Colon Carcinoma Metastatic in the Lung (tissue), 2 donors: ENCODE results near the gene AFDN.

GRCh38 chr6:166612657-166613505, 14.2 kb downstream of the RPS6KA2 start:
- PRO-cap, 2 experiments, result no peak in any of the 2 experiments

GRCh38 chr6:166627429-166628521, 724 bp upstream of the RPS6KA2 start:
- PRO-cap, 2 experiments, result peak in 2 of 2 experiments; most common plus-strand start chr6:166627674 (in 2); most common minus-strand start chr6:166627972 (in 1)

DNA sequence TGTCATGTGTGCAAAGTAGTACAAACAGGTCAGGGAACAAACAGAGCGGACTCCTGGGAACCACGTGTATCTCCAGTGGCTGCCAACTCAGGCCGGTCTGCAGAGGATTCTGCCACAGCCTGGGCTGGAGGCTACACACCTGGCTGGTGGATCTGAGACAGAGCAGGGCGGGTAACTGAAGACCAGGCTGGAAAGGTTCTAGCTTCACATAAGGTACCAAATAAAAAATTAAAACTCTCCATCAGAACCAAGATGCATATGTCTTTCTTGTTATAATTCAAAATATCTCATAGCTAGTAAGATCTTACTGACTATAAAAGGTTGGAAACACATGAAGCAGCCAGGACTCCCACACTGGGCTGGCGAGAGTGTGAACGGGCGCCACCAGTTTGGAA, 28.4 kb upstream of the RPS6KA2 start:
- PRO-cap, 2 experiments, result no peak in any of the 2 experiments

DNA sequence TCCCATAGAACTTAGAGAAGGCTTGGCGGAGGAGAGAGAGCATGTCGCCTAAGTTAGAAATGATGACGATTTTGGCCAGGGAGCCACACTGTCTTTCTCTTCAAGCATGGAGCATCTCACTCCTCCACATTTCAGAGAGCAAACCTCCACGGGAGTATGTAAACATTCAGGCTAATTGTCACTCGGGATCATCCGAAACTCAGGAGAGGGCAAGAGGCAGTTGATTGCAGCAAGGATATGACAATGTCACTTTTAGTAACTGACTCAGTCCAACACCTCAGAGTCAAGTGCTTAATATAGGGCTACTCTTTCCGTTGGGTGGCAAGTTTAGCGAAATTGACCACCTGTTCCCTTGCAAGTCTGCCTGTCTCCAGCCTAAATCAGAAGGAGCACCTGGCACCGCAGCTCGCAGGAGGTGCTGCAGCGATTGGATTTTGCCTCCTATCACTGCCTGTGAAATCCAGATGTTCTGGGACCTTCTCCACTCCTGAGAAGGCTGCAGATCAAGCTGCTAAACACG, 65.8 kb upstream of the RPS6KA2 start:
- PRO-cap, 2 experiments, result no peak in any of the 2 experiments

DNA sequence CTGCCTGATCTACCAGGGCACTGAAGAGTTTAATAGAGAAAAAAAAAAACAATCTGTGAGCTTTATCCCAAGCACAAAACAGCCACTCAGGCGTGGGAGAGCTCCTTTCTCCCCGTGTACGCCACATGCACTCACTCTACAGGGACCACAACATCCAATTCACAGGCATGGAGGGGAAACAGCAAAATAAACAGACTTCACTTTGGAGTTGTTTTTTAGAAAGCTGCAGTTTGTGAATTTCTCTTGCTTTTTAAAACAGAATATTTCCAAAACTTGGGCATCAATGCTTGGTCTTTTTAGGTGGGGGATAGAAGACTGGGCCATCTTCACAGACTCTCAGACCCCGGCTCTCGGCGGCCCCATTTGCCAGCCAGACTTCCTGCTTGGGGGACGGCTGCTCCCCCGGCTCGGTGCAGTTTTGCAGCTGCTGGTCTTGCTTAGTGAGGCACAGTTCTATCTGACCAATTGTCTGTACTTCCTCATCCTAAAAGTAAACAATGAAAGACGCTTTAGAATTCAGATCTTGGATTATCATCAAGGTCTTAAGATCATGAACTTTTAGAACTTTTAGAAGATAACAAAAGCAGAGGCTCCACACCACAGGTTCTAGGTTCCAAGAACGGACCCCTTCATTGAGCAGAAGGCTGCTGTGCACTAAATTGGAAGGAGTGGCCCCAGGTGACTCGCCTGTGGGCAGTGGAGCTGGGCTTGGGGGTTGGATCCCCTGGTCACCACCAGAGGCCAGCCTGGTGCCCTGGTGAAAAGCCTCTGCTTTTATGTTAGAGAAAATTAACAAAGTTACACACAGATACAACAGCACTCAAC, 26.8 kb downstream of the RNASET2 start:
- PRO-cap, 2 experiments, result no peak in any of the 2 experiments

DNA sequence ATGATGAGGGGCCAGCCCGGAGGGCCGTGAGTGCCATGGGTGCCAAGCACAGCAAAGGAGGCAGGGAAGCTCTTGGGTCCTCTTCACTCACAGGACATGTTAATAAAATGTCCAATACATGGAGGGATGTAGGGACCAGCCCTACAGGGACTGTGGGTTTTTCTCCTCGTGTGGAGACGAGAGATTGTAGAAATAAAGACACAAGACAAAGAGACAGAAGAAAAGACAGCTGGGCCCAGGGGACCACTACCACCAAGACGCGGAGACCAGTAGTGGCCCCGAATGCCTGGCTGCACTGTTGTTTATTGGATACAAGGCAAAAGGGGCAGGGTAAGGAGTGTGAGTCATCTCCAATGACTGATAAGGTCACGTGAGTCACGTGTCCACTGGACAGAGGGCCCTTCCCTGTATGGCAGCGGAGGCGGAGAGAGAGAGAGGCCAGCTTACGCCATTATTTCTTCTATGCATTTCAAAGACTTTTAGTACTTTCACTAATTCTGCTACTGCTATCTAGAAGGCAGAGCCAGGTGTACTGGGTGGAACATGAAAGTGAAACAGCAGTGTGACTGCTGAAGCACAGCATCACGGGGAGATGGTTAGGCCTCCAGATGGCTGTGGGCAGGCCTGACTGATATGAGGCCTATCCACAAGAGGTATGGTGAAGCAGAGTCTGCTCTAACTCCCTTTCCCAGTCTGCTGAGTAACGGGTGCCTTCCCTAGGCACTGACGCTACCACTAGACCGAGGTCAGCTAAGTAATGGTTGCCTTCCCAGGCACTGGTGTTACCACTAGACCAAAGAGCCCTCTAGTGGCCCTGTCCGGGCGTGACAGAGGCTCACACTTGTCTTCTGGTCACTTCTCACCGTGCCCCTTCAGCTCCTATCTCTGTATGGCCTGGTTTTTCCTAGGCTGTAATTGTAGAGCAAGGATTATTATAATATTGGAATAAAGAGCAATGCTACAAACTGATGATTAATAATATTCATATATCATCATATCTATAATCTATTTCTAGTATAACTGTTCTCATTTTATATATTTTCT, 5.3 kb downstream of the RNASET2 start:
- PRO-cap, 2 experiments, result no peak in any of the 2 experiments

GRCh38 chr6:166988366-166989317, 10.6 kb upstream of the CEP43 start:
- PRO-cap, 2 experiments, result no peak in any of the 2 experiments

GRCh38 chr6:167118470-167119228, 4.2 kb upstream of the CCR6 start:
- PRO-cap, 2 experiments, result no peak in any of the 2 experiments

DNA sequence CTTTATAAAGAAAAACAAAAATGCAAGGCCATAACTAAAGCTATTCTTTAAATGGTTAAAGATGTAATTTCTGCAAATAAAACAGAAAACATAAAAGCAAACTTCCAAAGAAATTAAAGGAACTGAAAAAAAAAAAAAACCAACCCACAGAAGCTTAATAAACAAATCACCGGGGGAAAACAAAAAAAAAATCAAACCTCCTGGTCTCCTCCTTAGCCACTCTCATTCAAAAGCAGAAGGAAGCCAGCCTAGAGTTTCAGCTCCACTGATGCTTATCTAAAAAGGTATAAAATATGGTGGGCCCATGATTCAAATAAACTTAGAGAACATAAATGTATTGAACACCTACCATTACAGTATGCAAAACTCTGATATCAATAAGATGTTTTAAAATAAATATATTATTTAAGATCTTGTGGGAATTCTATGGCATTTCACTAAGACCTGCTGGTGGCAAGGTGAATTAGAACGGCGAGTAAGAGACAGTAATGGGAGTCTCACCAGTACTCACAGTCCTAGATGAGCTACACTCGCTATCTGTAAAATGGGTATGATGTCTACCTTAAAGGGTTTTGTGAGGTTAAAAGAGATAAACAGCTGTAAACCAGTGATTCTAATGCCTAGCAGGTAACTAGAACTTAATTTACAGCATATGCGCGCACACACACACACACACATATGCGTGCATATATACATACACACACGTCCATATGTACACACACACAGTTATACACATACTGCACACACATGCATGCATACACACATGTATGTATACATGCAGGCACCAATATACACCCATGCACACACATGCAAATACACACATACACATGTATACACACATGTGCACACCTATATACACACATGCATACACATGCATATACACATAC, 1.5 kb downstream of the CCR6 start:
- PRO-cap, 2 experiments, result no peak in any of the 2 experiments

DNA sequence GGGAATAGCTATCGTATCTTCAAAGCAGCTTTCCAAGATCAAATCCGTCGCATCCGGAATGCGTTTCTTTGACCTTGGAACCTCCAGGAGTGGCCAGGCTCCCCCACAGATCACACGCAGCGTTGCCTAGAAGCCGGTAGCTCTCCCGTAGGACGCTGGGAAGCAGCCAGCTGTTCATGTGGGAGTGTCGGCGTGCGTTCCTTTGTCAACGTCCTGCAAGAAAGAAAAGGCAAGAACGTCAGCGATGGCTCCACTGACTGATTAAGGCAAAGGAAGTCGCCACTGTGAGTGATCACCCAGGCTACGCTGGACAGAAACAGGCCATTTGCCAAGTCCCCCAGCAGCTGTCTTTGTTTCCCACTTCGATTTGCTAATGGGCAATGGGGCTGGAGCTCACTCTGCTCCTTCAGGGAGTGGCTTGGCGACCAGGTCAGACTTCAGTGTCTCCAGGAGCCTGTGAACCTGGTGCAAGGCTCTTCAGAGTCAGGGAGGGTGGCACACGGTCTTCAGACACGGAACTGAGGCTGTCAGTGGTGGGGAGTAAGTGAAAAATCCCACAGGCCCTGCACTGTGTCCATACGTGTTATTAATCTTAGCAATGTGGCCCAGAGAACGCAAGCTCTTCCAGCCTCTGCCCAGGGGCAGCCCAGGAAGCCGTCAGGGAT, 49.3 kb upstream of the UNC93A start:
- PRO-cap, 2 experiments, result no peak in any of the 2 experiments

DNA sequence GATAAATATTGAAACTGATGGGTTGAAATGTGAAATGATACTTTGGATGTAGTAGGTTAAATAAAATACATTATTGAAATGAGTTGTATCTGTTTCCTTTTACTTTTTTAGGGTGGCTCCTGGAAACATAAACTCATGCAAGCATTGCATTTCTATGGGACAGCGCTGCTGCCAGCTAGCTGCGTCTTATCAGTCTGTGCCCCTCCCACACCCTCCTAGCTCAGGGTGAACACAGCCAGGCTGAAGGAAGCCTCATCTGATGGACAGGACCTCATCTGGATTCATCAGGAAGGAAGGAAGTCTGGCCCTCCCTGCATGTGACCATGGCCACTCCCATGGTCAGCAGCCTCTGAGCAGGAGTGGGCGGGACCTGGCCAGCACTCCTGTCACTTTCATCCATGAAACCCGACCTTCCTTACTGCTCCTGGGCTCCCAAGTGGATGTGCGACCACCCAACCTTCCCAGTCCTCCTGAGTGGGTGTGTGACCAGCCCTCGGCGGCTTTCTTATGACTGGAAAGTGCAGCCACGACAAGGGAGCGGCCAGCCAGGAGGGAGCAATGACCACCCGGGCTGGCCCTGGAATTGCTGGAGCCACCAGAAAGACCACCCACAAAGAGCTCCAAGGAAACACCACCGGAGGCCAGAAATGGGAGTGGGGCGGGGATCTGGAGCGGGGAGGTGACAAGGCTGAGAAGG, 241.0 kb downstream of the TTLL2 start:
- PRO-cap, 2 experiments, result no peak in any of the 2 experiments

GRCh38 chr6:167795094-167795859, 31.4 kb upstream of the AFDN start:
- PRO-cap, 2 experiments, result no peak in any of the 2 experiments

- PRO-cap, 2 experiments, result peak in 2 of 2 experiments; most common plus-strand start chr6:167826880 (in 2); most common minus-strand start chr6:167826762 (in 2)
Observed at GRCh38 chr6:167826243-167827346, at the start of gene AFDN. Gene AFDN (plus strand): TSS chr6:167826911.

GRCh38 chr6:167828288-167828770, 1.6 kb downstream of the AFDN start:
- PRO-cap, 2 experiments, result no peak in any of the 2 experiments

DNA sequence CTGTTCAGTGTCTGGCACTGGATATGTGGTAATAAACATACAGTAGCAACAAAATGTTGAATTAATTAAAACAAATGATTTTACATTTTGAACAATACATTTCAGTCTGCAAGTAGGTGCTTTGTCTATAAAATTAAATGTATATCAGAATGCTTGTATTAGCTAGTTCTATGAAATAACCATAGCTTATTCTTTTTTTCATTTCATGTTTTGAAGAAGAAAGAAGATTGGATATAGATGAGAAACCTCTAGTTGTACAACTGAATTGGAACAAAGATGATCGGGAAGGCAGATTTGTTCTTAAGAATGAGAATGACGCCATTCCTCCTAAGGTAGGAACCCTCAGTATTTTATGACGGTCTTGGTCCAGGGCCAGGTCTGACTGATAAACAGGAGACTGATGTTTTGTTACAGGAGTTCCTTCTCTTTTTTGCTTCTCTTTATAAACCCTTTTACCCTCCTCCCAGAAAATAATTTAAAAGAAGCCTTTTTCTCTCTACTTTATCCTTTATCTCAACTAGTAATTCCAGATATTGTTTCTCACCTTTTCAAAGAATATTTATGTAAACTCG, 43.5 kb downstream of the AFDN start:
- PRO-cap, 2 experiments, result no peak in any of the 2 experiments

- PRO-cap, 2 experiments, result no peak in any of the 2 experiments
Observed at GRCh38 chr6:167881182-167882489, 54.9 kb downstream of the AFDN start.

DNA sequence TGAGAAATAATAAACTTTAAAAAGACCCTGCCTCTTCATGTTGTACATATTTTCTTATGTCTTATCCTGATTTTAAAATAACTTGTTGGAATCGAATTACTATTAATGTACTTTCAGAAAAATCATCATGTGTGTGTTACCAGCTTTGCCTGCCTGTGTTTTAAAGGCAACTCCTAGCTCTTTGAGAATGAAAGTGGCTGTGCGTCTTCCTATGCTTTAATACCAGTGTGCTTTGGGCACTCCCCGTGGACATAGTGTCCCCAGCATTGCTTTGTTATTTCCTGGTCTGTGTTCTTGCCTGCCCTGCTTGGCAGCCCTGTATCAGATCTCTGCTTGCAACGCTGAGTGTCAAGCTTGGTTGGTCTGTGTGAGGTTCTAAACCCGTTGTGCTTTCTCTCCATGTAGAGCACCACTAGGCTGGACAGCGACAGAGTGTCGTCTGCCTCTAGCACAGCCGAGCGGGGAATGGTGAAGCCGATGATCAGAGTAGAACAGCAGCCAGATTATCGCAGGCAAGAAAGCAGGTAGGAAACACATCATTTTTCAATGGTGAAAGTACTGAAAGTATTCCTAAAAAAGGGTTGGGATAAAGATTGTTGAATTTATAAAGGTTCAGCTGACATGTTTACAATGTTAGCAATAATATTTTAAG, 80.2 kb downstream of the AFDN start:
- PRO-cap, 2 experiments, result no peak in any of the 2 experiments

DNA sequence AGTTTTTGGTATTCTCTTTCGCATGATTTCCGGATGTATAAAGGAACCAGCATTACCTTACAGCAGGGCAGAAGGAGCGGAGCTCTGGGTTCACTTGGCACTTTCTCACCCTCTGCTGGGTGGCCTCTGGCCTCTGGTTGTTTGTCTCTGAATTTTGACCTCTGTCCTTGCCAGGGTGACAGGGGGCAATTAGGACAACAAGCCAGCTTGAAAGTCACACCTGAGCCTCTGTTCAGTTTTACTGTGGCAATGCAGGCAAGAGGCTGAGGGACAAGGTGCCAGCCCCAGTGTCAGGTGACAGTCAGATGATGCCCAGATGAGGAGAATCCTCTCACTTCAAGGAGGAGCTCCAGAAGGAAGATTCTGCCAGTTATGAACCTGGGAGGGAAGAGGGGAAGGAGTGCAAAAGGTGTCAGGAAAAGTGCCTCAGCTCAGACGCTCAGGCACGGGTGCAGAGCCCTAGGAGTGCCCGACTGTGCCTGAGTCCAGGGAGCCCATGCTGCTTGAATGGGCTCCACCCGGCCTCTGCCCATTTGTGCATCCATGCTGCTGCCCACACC, 69.2 kb upstream of the KIF25 start:
- PRO-cap, 2 experiments, result no peak in any of the 2 experiments

- PRO-cap, 2 experiments, result no peak in any of the 2 experiments
Observed at GRCh38 chr6:167934437-167934929, 63.0 kb upstream of the KIF25 start.

- PRO-cap, 2 experiments, result no peak in any of the 2 experiments
Observed at GRCh38 chr6:167966490-167967051, 30.9 kb upstream of the KIF25 start.